Trachea (tissue), 1 donor: ENCODE measurements around the genes DENND11, TAS2R4, TRPV6 and KEL.

- PRO-cap: no peak
These were observed 15.8 kb upstream of the AGK start for GRCh38 chr7:141535303-141535888.

DNA sequence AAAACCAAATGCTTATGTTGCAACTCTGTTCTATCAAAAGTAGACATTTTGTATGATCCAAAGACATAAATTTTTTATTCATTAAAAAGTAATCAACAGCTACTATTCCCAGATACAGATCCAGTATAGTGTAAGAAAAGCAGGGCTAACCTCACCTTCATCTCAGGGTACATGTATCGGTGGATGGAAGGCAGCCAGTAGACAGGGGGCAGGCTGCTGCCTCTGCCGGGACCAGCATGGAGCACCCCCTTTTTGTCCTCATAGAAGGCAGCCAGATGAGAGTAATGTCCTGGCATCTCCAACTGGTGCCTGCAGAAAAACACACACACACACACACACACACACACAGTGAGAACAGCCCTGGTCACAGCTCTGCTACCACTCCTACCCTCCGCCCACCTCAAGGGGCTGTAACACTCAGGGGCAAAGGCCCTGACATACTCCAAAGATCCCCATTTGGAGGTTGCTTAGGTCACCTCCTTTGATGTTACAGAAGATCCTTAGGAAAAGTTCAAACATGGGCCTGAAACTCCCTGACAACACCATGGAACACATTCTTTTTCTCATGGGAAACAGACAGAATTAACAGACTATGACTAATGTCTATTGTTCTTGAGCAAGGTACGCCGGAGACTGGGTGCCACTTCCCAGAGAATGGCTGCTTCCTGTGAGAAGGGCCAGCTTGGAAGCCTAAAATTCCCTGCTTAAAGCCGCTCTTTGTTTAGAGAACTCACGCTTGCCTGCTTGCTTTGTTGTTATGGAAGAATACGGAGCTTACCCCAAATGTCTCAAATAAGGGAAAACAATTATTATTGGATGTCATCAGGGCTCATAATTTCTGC lies 27.8 kb downstream of the DENND11 start:
- PRO-cap: no peak

GRCh38 chr7:141695603-141696314 lies 6.2 kb downstream of the DENND11 start:
- PRO-cap: no peak

GRCh38 chr7:141702015-141702769 lies at the start of gene DENND11:
TSS of gene DENND11 (minus strand) at chr7:141702166.
- PRO-cap: bidirectional peak, plus-strand start at chr7:141702255, minus-strand start at chr7:141702157

GRCh38 chr7:141776374-141776787 lies at the start of gene TAS2R4:
TSS of gene TAS2R4 (plus strand) at chr7:141776674.
- PRO-cap: no peak

GRCh38 chr7:142615906-142616653 lies 133.2 kb upstream of the PRSS1 start:
- PRO-cap: no peak

GRCh38 chr7:142626579-142626826 lies 122.8 kb upstream of the PRSS1 start:
- PRO-cap: no peak

DNA sequence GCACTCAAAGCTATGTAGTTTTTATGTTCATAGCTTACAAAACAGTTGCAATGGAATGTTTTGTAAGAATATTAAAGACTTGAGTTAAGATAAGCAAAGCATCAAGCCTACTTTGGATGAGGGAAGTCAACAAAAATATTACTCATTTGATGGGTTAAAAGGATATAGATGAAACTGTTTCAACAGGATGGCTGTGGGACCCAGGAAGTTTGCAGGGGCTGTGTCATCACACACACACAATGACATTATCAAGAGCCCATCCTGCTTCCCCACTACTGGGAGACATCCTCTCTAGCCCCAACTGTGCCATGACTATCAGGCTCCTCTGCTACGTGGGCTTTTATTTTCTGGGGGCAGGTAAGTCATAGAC lies 78.8 kb upstream of the PRSS1 start:
- PRO-cap: no peak

GRCh38 chr7:142716571-142716972 lies 32.7 kb upstream of the PRSS1 start:
- PRO-cap: no peak

DNA sequence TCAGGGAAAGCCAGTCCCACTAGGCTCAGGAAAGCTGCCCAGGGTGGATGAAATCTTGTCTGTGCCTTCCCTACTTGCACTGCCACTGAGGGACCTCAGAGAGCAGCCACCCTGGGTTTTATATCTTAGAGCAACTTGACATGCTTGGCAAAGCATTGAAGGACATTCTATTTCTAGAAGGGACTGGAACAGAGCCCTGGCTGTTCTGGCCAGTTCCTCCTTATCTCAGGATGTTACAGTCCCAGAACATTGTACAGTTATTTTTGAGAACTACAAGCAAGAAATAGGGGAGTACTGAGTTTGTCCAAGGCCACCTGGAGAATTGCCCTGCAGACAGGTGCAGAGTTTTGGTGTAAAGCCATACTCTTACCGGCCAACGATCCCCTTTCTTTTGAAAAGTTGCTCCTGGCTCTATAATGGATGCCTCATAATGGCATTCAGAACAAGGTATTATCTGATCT lies 7.3 kb upstream of the PRSS1 start:
- PRO-cap: no peak

- PRO-cap: no peak
These were observed 19.3 kb downstream of the PRSS2 start for GRCh38 chr7:142789976-142790589.

GRCh38 chr7:142805781-142806521 lies 35.2 kb downstream of the PRSS2 start:
- PRO-cap: no peak

DNA sequence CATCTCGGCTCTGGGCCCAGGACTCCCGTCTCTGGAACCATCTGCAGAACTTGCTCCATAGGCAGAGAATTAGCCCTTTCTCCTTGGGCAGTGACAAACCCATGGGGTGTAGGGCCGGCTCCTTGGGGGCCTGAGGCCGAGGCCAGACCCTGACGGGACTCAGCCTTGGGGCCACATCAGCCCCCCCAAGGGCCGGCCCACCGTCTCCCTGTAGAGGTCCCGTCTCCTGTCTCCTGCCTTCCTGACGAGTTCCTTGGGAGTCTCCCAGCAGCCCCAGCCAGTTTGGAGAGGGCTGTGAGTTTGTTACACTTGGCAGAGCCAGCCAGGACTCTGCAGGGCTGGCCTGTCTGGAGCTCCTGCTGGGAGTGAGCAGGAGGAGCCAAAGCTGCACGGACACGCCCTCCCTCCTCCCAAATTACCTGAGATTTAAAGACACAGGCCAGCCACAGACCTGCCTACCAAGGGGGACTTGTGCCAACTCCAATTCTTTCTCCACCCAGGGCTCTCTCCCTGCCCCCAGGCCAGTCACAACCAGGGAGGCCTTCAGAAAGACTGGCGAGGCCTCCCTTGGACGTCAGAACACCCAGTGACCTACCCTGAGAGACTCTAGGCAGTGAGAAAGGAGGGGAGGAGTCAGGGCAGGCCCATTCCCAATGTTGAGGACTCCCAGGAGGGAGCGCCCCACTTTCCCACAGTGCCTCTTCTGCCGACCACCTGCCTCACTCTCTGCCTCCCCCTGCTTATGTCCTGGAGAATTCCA lies at the start of gene TRPV6:
Gene TRPV6 (minus strand): TSS at position 332 of the 760 bp plus-strand sequence.
- PRO-cap: no peak

DNA sequence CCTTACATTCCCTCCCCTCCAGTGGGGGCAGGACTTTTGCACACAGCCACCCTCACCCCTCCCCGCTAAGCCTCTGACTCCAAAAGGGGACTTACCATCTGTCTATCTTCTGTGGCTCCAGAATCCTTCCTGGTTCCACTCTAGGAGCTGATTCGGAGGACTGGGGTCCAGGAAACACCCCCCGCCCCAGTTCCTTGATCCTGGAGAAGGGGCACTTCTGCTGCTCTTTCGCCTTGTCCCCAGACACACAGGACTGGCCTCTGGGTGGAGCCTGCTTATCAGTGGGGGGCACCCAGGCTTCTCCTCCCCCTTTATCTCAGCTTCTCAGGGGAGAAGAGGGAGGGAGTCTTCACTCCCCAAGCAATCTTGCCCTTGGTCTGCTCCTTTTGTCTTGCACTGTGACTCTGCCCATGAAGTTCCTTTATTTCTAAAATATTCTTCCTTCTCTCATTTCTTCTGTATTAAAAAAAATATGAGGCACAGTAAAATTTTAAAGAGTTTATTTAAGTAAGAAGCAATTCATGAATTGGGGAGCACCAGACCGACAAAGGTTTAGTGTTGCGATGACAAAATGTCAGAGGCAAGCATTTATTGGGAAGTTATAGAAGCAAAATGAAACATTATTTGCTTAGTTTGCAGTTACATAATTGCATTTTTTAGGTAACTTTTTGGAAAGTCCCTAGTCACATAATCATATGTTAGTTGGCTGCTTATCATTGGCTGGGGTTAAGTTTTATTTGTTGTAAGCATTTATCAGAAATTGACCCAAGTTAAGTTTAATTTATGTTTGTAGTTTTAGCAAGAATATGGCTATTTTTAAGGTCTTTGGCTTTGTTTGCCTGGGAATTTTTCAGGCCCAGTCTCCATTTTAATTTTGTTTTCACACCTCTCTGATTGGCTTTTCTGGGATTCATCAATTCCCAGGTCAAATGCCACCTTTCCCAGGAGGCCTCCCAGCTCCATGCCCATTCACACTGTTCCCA lies at the start of gene KEL:
Gene KEL (minus strand): TSS at position 255 of the 983 bp plus-strand sequence.
- PRO-cap: no peak

DNA sequence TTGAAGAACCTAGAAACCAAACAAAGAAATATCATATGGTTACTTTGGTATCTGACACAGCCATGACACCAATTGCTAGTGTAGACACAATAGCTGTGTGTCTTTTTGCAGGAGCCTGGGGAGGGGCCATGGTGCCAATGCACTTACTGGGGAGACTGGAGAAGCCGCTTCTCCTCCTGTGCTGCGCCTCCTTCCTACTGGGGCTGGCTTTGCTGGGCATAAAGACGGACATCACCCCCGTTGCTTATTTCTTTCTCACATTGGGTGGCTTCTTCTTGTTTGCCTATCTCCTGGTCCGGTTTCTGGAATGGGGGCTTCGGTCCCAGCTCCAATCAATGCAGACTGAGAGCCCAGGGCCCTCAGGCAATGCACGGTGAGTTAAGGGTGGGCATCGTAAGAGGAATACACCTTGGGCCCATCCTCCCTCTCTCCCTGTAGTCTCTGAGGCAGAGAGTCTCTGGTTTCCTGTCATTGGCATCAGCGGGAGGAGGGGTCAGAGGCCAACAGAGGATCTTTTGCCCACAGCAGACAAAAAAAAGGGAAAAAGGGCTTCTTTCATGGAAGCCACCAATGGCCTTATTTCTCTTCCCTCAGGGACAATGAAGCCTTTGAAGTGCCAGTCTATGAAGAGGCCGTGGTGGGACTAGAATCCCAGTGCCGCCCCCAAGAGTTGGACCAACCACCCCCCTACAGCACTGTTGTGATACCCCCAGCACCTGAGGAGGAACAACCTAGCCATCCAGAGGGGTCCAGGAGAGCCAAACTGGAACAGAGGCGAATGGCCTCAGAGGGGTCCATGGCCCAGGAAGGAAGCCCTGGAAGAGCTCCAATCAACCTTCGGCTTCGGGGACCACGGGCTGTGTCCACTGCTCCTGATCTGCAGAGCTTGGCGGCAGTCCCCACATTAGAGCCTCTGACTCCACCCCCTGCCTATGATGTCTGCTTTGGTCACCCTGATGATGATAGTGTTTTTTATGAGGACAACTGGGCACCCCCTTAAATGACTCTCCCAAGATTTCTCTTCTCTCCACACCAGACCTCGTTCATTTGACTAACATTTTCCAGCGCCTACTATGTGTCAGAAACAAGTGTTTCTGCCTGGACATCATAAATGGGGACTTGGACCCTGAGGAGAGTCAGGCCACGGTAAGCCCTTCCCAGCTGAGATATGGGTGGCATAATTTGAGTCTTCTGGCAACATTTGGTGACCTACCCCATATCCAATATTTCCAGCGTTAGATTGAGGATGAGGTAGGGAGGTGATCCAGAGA lies 1.5 kb downstream of the TMEM139 start:
- PRO-cap: no peak

DNA sequence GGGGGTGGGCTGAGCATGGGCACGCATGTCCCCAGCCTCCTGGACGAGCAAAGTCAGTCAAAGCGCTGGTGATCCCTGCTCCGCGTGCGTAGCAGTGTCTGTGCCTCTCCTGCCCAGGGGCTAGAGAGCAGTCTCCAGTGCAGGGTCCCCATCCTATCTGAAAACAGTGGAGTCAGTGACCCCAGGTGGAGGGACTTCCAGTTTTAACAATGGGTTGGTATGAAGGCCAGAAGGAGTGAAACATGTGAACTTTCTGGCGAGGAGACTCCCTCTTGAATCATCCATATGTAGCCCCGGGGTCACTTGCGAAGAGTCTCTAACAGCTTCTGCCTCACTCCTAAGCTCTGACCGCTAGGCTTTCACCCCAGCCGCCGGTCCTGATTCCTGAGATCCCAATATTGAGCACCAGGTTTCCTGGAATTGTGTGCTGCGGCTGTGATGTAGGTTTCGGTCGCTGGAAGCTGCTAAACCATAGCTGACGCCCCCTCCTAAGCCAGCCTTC lies 653 bp upstream of the CASP2 start:
- PRO-cap: no peak

DNA sequence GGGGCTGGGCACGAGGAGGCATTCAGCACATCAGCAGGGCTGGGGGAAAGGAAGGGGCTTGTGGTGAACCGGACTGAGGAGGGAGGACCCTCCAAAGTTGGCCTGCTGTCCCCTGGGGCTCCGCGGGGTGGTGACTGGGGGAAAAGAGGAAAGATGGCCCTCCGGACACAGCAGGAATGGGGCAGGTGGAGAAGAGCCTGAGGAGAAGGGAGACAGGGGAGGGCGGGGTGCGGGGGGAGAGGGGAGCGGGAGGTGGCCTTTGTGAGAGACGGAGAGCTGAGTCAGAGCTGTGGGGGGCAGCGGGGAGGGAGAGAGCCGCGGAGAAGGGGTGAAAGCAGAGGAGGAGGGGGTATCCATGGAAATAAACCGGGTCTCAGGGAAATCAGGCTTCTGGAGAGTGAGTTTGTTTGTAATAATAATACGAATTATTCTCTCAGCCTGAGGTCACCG lies 1.4 kb downstream of the FAM131B start:
- PRO-cap: unidirectional peak, plus-strand start at position 284 of the sequence

- PRO-cap: no peak
These were observed 868 bp downstream of the FAM131B start for GRCh38 chr7:143361583-143362107.

DNA sequence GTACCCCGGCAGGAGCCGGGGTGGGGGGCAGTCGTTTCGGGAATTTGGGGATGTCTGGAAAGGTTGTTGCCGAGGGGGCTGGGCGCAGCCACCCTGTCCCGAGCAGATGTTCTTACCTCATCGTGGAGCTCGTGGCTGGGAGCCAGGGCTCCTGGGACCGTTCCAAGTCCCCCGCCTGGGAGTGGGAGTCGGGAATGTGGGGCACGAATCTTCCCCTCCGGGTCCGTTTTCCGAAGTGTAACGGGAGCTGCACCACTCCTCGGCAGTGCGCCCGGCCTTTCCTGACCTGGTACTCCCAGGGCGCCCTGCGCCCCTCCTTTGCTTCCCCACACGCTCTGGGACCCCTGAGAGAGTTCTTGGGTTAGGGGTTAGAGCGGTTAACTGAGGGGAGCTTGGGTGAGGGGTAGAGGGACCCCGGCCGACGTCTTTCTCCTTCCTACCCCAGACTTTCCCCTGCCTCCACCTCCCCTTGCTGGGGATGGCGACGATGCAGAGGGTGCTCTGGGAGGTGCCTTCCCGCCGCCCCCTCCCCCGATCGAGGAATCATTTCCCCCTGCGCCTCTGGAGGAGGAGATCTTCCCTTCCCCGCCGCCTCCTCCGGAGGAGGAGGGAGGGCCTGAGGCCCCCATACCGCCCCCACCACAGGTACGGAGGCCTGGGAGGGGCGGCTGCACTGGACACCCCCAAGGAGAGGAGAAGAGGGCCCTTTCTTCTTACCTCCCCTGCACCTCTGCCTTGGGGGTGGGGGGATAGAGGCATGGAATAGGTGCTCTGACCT lies 847 bp downstream of the ZYX start:
- PRO-cap: unidirectional peak, minus-strand start at position 114 of the sequence; bidirectional peak, plus-strand start at position 680 of the sequence, minus-strand start at position 613 of the sequence

DNA sequence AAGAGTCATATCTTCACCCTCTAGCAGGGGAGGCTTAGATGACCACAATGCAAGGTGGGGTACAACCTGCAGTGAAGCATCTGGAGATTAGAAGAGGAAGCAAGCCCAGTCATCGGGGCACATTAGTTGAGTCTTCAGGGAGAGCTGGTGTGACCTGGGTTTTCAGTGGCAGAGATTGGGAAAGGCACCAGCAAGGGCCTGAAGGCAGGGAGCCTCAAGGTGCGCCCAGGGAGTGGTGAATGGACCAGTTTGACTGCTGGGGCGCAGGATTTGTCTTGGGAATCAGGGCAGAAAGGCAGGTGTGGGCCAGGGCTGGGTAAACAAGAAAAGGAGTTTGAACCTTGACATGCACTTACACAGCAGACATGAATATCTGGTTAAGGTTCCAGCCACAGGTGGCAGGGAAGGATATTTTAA lies 574 bp upstream of the EPHA1 start:
- PRO-cap: no peak